ENCODE results near the gene DHRS7B.

GRCh38 chr17:18969194-18970106, 17.5 kb downstream of the SLC5A10 start:
- RRBS = no CpG with 5 or more reads among the region's 19 CpGs

DNA sequence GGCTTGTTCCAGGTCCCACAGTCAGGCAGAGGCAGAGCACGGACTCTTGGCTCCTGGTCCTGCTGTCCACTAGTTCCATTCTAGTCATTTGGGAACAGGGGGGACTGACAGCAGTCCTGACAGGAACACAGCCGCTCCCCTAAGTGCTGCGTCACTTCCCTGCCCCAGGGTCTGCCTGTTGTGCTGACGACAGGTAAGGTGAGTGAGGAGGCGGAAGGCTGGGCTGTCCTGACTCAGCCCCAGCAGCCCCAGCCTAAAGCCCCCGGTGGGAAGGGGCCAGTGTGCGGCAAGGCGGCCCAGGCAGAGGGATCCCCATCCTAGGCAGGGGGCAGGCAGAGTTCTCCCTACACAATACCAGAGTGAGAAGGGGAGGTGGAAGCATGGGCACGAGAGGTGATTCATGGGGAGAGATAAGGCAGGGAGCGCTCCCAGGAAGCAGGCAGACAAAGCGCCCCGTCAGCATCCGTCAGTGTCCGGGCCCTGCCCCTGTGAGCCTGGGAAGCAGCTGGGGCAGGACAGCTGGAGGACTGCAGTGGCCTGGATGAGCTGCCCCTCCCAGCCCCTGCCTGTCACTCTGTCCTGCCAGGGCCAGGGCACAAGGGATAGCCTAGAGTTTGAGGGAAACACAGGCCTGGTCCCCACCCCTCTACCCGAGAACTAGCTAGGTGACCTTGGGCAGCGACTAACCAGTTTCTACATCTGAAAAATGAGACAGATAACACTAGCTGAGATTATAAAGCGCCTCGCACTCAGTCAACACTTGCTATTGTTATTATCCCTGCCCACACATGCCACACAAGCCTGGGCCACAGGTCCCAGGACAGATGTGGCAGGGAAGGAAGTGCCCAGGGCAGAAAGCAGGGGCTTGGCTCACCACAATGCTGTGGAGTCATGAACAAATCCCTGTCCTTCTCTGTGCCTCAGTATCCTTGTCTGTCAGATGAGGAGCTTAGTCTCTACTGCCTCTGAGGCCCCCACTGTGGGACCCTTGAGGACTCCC, 3.9 kb downstream of the FAM83G start:
- RRBS = no CpG with 5 or more reads among the region's 18 CpGs

- RRBS = no CpG with 5 or more reads among the region's 12 CpGs
Observed at GRCh38 chr17:19001763-19002690, 2.5 kb downstream of the FAM83G start.

GRCh38 chr17:19187943-19188617, 49.1 kb upstream of the EPN2 start:
- RRBS = no CpG with 5 or more reads among the region's 45 CpGs

GRCh38 chr17:19322828-19323632, 39.5 kb downstream of the B9D1 start:
- RRBS = no CpG with 5 or more reads among the region's 3 CpGs

DNA sequence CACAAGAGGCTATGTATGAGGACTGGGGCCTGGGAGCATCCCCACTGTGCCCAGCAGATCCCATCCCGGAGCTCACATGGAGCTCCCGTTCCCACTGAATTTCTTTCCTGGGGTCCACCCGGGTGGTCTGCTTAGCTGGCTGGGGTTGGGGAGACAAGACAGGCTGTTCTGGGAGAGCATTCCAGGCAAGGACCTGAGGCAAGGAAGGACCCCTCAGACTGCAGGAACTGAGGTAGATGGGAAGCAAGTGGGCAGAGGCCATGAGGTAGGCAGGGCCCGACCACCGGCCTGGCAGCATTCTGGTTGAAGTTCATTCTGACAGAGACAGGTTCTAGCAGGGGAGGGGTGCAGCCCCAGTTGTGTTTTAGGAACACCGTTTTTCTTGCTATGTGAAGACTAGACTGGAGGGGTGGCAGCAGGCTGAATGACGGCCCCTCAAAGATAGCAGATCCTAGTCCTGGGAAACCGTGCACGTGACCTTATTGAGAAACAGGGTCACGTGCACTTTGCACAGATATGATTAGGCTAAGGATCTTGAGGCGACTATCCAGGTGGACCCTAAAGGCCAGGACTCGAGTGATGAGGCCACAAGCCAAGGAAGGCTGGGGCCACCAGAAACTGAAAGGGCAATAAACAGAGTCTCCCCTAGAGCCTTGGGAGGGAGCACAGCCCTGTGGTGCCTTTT, 17.4 kb downstream of the B9D1 start:
- RRBS = no CpG with 5 or more reads among the region's 12 CpGs

DNA sequence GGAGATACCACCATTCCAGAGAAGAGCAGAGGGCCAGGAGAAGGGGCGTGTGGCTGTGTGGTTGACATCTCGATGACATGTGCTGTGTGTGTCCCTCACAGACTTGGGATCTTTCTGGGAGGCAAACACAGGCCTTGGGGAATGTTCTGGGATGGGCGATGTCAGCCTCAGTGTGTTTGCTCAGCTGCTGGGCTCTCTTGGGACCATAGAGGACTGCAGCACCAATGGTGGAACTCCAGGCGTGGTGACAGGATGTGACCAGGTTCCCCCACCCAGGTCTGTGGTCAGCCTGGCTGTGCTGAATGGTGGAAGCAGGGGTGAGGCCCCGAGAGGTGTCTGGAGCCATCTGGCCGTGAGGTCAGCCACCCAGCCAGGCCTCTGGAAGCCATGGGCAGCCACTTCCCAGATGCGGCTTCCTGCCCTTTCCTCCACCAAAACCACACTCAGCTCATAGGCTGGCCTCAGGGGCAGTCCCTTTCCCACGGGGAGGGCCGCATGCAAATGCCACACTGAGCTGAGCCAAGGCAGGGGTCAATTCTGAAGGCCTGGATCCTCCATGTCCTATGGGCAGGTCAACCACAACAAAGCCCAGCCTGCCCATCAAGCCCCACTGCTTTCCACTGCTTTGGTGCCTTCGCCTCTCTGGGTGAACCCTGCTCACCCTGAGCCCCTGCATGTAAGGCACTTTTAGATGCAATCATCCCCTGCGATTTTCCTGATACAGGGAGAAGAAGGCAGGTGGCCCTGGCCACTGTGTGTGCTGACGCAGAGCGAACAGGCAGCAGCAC, 7.7 kb upstream of the MAPK7 start:
- RRBS = no CpG with 5 or more reads among the region's 13 CpGs

- RRBS = no CpG with 5 or more reads among the region's 28 CpGs
Observed at GRCh38 chr17:19381489-19382148, 3.3 kb downstream of the MAPK7 start.

DNA sequence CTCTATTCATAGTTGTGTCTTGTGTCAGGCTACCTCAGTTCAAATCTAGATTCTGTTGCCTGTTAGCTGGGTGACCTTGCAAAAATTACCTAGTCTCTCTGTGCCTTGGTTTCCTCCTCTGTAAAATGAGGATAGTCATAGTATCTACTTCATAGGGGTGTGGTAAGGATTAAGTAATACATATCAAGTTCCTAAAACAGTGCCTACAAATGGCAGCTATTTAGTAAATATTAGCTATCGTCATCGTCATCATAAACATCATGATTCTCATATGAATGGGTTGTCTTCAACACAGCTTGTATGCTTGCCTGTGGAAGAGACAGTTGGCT, 2.0 kb upstream of the MFAP4 start:
- RRBS = no CpG with 5 or more reads among the region's 2 CpGs

GRCh38 chr17:19939214-19940008, 38.2 kb downstream of the AKAP10 start:
- RRBS = no CpG with 5 or more reads among the region's 1 CpG

- RRBS = no CpG with 5 or more reads among the region's 1 CpG
Observed at GRCh38 chr17:19946282-19946828, 31.3 kb downstream of the AKAP10 start.

DNA sequence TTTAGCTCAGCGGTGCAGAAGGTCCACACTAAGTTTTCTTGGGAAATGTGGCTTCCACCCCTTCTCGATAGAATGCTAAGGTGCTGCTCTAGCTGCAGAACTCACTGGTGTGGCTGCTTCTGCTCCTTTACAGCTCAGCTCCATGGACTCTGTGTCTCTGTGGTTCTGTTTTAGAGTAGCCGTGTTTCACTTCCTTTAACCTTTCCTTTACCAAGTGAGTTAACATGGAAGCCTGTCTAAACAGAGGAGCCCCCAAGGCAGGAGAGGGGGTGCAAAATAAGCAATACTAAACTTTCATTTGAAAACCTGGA, 65.3 kb downstream of the SPECC1 start:
- RRBS = no CpG with 5 or more reads among the region's 3 CpGs

DNA sequence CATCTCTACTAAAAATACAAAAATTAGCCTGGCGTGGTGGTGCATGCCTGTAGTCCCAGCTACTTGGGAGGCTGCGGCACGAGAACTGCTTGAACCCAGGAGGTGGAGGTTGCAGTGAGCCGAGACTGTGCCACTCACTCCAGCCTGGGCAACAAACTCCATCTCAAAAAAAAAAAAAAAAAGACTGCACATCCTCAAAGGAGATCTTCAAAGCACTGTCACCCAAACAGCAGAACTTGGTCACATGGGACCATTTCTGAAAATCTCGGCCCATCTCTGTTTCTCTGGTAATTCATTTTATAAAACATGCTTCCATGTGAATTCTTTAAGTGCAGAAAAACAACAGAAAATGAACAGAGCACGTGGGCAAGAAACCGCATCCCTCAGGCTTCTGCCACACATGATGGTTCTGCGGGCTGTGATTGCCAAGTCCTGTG, 41.9 kb downstream of the USP22 start:
- RRBS = no CpG with 5 or more reads among the region's 8 CpGs

GRCh38 chr17:21001315-21002493, 41.1 kb downstream of the USP22 start:
- RRBS = no CpG with 5 or more reads among the region's 28 CpGs

- RRBS = no CpG with 5 or more reads among the region's 10 CpGs
Observed at GRCh38 chr17:21021037-21021957, 21.5 kb downstream of the USP22 start.

DNA sequence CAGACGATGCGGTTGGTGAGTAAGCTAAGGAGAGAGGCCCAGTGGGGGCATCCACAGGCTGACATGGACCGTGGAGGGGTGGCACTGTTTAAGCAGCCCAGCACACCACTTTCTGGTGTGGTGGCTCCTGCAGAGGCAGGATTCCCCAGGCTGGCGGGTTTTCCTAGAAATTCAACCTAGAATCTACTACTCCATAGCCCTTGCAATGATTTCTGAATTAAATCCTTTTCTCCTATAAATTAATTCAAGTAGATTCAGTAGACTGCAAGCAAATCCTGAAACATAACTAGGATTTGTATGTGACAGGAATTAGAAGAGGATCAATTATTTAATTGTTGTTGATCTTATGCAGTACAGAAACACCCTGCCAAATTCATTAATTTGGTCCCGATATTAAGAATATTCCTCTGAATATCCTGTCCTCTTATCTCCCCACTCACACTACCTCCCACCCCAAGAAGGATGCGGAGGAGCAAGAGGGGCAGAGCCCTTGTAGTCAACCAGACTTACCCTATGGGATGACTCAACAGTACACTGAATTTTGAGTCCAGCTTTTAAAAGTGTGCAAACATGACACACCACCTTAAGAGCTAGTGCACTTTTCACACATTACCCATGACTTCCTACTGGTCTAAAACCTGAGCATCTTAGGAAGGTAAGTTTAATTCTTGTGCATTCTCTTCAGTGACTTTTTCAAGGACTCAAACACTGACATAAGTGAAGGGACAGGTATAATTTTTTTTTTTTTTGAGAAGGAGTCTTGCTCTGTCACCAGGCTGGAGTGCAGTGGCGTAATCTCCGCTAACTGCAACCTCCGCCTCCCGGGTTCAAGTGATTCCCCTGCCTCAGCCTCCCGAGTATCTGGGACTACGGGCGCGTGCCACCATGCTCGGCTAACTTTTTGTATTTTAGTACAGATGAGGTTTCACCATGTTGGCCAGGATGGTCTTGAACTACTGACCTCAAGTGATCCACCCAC, 9.5 kb downstream of the USP22 start:
- RRBS = no CpG with 5 or more reads among the region's 15 CpGs

GRCh38 chr17:21126481-21127965, at the start of gene DHRS7B:
TSS of gene DHRS7B (plus strand) at chr17:21126964.
- RRBS = 3% methylated on average over 36 of the region's 76 CpGs

- RRBS = no CpG with 5 or more reads among the region's 2 CpGs
Observed at GRCh38 chr17:21130831-21131401, 4.2 kb downstream of the DHRS7B start.

GRCh38 chr17:21200588-21201184, 13.3 kb downstream of the TMEM11 start:
- RRBS = no CpG with 5 or more reads among the region's 13 CpGs

DNA sequence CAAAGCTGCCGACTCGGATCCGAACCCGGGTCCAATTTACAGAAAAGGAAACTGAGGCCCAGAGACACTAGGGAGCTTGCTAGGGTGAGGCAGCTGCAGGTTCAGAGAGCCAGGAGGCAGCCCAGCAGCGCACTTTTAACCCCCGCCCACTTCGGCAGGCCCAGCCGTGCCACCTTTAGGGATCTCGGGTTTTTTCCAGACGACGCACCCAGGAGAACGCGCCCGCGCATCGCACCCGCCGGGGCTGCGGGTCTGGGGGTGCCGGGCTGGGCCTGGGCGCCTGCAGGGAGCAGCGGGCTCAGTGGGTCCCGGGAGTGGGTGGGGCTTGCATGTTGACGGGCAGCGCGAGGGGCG, 421 bp upstream of the MAP2K3 start:
- RRBS = 4% methylated on average over 11 of the region's 27 CpGs